ENCODE measurements around the genes SRSF5, SLC10A1 and SMOC1.

DNA sequence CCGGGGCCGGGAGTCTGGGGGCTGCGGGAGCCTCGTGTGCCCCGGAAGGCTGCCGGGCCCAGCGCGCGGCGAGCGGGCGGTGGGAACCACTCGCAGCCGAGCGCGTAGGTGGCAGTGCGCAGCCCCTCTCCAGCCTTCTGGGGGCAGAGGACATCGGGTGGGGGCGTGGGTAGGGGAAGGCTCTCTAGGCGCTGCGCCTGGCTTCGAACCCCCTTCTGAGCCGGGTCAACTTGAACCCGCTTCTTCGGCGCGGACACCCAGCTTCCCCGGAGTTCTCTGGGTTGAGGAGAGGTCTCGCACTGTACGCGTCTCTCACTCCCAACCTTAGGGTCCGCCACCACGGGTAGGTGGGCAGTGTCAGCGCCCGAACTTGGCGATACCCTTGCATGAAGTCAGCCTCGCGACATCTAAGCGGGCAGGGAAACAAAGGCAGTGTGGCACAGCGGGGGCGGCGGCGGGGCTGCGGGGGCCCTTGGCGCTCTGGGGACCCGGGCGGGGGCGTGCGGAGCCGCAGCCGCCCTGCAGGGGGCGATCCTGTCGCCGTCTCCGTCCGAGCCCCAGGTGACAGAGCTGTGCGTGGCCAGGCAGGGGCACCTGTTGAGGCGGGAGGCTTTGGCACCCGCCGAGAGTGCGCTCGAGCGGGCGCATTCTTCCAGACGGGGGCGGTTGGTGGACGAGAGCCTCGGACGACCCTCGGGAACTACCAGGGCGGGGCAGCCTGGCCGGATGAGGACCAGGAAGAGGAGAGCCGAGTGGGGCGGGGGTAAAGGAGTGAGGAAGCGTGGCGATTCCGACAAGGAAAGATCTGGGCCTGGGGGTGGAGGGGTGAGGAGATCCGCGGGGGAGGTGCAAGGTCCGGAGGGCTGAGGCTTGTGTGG is 1.1 kb downstream of the GALNT16 start:
- PRO-cap, 4 experiments: no peak in any of the 4 experiments
- RAMPAGE, long total RNA, 2 experiments: no peak in any of the 2 experiments
- RRBS: 2% methylated on average over 9 of the region's 80 CpGs

DNA sequence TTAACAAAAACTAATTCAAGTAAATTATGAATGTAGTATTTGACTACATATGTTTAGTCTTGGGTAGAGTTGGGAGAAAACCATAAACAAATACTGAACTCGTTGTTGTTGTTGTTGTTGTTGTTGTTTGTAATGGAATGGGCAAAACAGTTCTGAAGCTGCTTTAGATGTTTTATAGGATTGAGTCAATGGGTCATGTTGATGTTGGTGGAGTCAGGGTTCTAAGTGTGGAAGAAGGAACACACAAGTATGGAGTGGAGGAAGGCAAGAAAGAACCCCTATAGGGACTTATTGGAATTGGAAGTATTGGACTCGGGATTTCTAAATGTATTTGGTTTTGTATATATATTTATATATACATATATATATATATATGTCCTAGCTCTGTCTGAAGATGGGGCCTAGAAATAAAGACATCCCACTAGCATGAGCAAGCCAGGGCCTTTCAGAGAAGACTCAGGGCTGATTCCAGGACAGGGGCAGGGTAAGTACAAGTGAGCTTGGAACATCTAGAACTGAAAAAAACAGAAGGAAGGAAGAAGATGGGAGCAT is 38.5 kb upstream of the PLEKHD1 start:
- PRO-cap, 4 experiments: no peak in any of the 4 experiments
- RAMPAGE, long total RNA, 2 experiments: no peak in any of the 2 experiments
- RRBS: no CpG with 5 or more reads among the region's 2 CpGs

DNA sequence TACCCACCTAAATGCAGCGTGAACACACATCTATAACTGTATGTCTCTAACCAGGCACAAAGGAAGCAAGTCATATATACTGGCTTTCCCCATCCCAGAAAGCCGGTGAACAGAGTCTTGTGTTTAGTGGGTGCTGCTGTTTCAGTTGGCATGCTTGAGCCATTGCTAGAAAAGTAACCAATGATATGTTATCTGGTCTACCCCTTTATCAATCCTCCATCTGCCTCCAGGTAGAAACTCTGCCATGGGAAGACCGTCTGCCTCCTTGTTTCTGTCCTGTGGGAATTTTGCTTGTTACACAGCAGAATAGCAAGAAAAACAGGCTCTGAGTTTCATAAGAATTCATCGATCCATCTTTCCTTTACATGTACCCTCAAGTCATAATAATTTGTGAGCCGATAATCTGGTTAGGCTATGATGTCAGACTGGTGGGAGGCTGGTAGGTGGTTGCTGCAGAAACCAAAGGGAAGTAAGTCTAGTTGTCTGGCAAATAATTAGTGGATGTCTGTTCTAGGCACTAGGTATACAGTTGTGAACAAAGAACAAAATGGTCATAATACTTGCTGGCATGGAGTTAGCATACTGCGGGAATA is 8.6 kb downstream of the SUSD6 start:
- PRO-cap, 4 experiments: no peak in any of the 4 experiments
- RAMPAGE, long total RNA, 2 experiments: no peak in any of the 2 experiments
- RRBS: no CpG with 5 or more reads among the region's 6 CpGs

DNA sequence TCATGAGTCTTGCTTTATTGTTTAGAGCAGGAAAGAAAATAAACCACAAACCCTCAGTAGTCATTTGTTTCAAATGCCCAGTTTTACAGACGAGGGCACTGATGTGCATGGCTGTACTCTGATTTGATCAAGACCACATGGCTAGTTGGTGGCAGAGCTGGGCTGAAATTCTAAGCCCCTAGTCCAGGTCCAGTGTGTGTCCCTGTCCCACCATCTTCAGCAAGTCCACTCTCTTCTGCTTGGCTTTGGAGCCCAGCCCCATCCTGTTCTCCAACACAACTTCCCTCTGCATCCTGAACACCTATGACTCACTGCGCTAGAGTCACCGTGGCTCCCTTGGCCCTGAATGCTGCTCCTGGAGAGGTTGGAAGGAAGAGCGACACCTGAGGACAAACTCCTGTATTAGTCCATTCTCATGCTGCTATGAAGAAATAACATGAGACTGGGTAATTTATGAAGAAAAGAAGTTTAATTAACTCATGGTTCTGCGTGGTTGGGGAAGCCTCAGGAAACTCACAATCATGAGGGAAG is 50.1 kb upstream of the SRSF5 start:
- PRO-cap, 4 experiments: no peak in any of the 4 experiments
- RAMPAGE, long total RNA, 2 experiments: no peak in any of the 2 experiments
- RRBS: no CpG with 5 or more reads among the region's 5 CpGs

DNA sequence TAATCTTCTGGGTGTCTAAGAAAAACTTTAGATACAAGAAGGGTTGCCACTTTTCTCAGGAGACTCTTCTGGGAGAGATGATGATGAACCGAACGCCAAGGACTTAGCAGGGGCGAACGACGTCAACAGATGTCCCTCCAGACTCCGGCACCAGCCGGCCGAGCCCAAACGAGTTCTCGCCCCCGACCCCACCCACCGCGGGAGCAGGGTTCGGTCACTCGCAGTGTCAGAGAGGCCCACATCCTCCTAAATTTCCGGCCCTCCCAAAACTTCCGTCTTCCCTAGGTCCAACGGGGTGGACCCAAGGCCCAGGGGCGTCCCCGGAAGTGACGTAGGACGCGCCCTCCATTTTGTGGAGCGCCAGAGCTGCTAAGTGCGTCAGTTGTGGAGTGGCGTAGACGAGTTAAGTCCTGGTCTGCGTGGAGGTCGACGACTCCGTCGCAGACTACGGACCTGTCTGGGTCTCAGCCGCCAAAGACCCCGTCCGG is at the start of gene SRSF5:
Gene SRSF5, plus strand, starts transcription at position 378 of the 488 bp plus-strand sequence.
- PRO-cap, 4 experiments: peak in 4 of 4 experiments; most common plus-strand start position 378 of the sequence (in 4); most common minus-strand start position 254 of the sequence (in 3)
- RAMPAGE, long total RNA, 2 experiments: start-site peak on the plus strand in 2 of 2 experiments, centred at positions 371 to 375 of the sequence, 1,355 to 6,849 reads per replicate
- RRBS: 2% methylated on average over 11 of the region's 36 CpGs

GRCh38 chr14:69797083-69797487 is at the start of gene SLC10A1:
Gene SLC10A1 (minus strand): TSS chr14:69797241.
- PRO-cap, 4 experiments: no peak in any of the 4 experiments
- RAMPAGE, long total RNA, 2 experiments: no peak in any of the 2 experiments
- RRBS: no CpG with 5 or more reads among the region's 6 CpGs

- PRO-cap, 4 experiments: no peak in any of the 4 experiments
- RAMPAGE, long total RNA, 2 experiments: no peak in any of the 2 experiments
- RRBS: 14% methylated on average over 1 of the region's 48 CpGs
Measured at GRCh38 chr14:69878957-69879601, at the start of gene SMOC1. Gene SMOC1 (plus strand): TSS chr14:69879416.

DNA sequence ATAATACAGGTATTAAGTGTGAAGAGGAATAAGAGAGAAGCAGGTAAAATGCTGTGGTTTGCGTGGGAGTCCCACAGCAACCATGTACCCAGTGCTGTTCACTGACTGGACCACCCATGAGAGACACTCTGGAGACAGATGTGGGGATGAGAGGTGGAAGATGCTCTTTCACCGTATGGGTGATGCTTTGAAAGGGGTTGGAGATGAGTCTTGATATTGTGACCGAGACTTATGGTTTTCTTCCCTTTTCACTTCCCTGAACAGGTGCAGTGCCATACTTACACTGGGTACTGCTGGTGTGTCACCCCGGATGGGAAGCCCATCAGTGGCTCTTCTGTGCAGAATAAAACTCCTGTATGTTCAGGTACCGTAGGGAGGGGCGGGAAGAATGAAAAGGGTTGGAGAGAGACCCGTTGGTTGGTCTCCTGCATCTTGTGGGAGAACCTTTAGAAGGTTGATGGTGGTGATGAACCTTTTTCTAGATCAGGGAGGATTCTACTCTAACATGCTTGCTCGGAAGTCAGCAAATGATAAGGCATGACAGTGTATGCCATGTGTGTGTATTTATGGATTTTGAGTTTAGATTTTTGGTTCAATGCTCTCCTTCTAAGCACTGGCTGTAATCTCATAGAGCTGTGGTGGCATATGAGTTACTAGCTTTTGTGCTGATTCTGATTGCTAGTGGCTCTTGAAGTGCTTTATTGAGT is 96.4 kb downstream of the SMOC1 start:
- PRO-cap, 4 experiments: no peak in any of the 4 experiments
- RAMPAGE, long total RNA, 2 experiments: no peak in any of the 2 experiments
- RRBS: no CpG with 5 or more reads among the region's 8 CpGs

- PRO-cap, 4 experiments: no peak in any of the 4 experiments
- RAMPAGE, long total RNA, 2 experiments: no peak in any of the 2 experiments
- RRBS: no CpG with 5 or more reads among the region's 4 CpGs
Measured at GRCh38 chr14:70811538-70812194, 2.4 kb upstream of the MAP3K9 start.

DNA sequence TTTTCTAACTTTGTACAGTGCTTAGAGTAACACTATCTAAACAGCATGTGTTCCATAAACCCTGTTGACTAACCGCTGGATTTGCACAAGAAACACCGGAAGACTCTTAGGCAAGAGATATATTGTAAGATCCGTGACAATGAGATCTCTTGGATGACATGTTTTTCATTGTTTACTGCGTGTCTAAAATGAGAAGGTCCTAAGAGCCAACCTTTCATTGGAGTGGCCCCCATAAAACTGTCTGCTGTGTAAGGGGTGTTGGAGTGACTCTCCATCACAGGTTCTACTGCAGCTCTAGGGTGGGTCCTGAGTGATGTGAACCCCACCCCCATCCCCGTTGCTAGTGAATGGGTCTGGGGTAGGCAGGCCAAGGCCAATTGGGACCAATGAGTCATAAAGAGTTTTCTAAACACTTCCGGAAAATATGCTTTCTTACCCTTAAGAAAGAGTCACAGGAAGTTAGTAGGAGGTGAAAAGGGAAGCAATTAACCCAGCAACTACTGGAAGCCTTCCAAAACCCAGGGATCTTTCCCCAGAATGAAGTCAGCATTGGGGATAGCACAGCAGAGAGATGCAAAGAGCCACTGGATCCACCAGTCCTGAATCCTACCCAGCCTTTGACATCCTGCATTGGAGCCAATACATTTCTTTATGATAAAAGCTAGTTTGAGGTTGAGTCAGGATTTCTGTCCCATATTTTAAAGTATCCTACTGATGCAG is 24.2 kb upstream of the PCNX1 start:
- PRO-cap, 4 experiments: no peak in any of the 4 experiments
- RAMPAGE, long total RNA, 2 experiments: no peak in any of the 2 experiments
- RRBS: no CpG with 5 or more reads among the region's 6 CpGs

- PRO-cap, 4 experiments: no peak in any of the 4 experiments
- RAMPAGE, long total RNA, 2 experiments: no peak in any of the 2 experiments
- RRBS: no CpG with 5 or more reads among the region's 8 CpGs
Measured at GRCh38 chr14:71116491-71117392, 203.5 kb upstream of the SIPA1L1 start.

GRCh38 chr14:71206591-71207304 is 113.5 kb upstream of the SIPA1L1 start:
- PRO-cap, 4 experiments: no peak in any of the 4 experiments
- RAMPAGE, long total RNA, 2 experiments: no peak in any of the 2 experiments
- RRBS: no CpG with 5 or more reads among the region's 11 CpGs

DNA sequence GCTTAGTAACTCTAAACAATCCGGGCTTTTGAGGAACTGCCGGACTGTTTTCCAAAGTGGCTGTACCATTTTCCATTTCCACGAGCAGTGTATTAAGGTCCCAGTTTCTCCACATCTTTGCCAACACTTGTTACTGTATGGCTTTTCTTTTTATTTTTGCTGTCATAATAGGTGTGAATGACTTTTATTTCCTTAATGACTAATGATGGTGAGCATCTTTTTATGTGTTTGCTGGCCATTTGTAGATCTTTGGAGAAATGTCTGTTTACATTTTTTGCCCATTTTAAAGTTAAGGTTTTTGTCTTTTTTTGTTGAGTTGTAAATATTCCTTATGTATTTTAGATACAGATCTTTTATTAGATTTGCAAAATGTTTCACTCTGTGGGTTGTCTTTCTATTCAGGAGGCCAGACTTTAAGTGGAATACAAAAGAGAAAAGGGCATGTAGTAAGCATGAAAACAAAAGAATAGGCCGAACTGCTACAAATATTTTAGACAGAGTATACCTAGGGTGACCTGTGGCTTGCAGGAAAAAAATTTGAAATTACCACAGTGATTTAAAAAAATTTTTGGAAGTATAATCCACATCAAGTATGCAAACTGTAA is 27.4 kb downstream of the SIPA1L1 start:
- PRO-cap, 4 experiments: no peak in any of the 4 experiments
- RAMPAGE, long total RNA, 2 experiments: no peak in any of the 2 experiments
- RRBS: no CpG with 5 or more reads among the region's 4 CpGs

DNA sequence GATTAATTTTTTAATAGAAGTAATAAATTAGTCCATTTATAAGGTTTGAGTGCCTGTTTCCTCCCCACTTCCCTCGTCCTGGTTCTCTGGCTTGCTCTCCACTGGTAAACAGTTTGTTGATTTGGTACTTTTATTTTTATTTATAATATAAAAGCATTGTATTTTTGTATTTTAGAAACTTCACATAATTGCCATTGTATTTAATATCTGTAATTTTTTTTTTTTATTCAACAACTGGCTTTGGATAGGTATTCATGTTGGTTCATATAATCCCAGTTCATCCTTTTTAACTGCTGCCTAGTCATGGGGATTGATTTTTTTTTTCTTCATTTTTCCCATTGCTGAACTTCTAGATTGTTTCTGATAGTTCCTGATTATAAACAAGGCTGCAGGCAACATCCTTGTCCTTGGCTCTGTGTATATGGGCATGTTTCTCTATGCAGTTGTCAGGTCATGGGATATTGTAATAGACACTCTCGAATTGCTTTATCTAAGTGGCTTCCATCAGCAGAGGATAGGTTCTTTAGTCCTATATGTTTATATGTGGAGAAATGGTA is 109.0 kb downstream of the SIPA1L1 start:
- PRO-cap, 4 experiments: no peak in any of the 4 experiments
- RAMPAGE, long total RNA, 2 experiments: no peak in any of the 2 experiments
- RRBS: no CpG with 5 or more reads among the region's 2 CpGs

DNA sequence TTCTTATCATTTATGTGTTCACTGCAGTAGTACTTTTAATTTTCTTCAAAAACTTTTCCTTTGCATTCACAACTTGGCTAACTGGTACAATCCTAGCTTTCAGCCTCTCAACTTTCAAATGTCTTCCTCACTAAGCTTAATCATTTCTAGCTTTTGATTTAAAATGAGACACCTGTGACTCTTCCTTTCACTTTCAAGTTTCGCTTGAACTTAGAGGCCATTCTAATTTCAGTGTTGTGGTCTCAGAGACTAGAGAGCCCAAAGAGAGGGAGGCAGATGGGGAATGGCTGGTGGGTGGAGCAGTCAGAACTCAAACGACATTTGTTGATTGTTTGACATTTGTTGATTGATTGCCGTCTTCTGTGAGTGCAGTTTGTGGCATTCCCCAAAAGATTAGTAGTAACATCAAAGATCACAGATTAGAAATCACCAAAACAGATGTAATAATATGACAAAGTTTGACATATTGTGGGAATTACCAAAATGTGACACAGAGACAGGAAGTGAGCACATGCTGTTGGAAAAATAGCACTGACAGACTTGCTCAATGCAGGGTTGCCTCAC is 235.3 kb downstream of the SIPA1L1 start:
- PRO-cap, 4 experiments: no peak in any of the 4 experiments
- RAMPAGE, long total RNA, 2 experiments: no peak in any of the 2 experiments
- RRBS: no CpG with 5 or more reads among the region's 3 CpGs

- PRO-cap, 4 experiments: no peak in any of the 4 experiments
- RAMPAGE, long total RNA, 2 experiments: no peak in any of the 2 experiments
- RRBS: no CpG with 5 or more reads among the region's 8 CpGs
Measured at GRCh38 chr14:71624006-71624434, 303.7 kb downstream of the SIPA1L1 start.

DNA sequence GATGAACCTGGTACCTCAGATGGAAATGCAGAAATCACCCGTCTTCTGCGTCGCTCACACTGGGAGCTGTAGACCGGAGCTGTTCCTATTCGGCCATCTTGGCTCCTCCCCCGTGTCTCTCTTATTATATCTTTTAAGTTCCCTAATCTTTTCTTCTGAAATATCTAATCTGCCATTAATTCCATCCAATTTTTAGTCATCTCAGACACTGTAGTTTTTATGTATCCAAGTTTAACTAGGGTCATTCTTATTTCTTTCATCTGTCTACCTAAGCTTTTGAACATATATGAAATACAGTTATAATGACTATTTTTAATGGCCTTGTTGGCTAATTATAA is 83.4 kb upstream of the RGS6 start:
- PRO-cap, 4 experiments: no peak in any of the 4 experiments
- RAMPAGE, long total RNA, 2 experiments: no peak in any of the 2 experiments
- RRBS: no CpG with 5 or more reads among the region's 6 CpGs

GRCh38 chr14:72000823-72001403 is 68.7 kb downstream of the RGS6 start:
- PRO-cap, 4 experiments: no peak in any of the 4 experiments
- RAMPAGE, long total RNA, 2 experiments: no peak in any of the 2 experiments
- RRBS: no CpG with 5 or more reads among the region's 9 CpGs

DNA sequence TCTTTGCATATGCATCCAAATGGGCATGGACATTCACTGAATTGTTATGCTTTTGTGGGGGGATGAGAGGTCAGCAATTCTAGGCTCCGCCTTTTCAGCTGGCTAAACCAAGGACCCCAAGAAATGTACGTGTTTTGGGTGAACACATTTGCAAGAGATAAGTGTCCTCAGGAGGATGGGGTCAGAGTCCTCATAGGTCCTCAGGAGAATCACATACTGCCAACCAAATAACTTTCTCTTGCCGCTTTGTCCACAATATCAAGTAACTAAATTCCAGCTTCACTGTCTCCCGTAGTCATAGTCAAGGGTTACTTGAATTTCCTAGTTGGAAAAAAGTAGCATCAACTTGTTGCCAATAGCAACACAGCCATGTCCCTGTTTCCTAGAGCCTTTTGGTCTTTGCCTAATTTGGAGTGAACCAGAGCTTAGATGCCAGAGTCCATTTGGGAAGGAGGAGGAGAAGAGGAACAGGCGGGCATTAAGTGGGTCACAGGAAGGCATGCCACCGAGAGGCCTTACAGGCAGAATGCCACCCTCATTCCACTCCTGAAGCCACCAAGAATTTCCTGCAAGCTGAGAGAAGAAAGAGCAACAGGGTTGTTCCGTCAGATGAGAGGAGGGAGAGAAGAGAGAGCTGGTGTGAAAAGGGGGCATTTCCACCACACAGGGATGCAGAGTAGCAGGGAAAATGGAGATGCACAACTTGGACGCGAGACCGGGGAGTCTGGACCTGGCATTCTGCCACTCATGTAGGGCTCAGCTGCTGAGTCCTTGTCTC is 339.6 kb downstream of the DPF3 start:
- PRO-cap, 4 experiments: no peak in any of the 4 experiments
- RAMPAGE, long total RNA, 2 experiments: no peak in any of the 2 experiments
- RRBS: 64% methylated on average over 1 of the region's 10 CpGs

- PRO-cap, 4 experiments: no peak in any of the 4 experiments
- RAMPAGE, long total RNA, 2 experiments: no peak in any of the 2 experiments
- RRBS: no CpG with 5 or more reads among the region's 3 CpGs
Measured at GRCh38 chr14:72804372-72804798, 89.5 kb downstream of the DPF3 start.

Data from uterus (tissue), 7 donors.